ENCODE results near the genes ETAA1 and PPP3R1.

CAGE:
- cytosol, long polyA minus RNA, result no peak
- cytosol, long polyA plus RNA, result no peak
- long polyA plus RNA, result no peak
- nucleus, long polyA minus RNA, result no peak
- nucleus, long polyA plus RNA, result no peak
These were observed 393.5 kb upstream of the SPRED2 start for GRCh38 chr2:65825869-65826278.

DNA sequence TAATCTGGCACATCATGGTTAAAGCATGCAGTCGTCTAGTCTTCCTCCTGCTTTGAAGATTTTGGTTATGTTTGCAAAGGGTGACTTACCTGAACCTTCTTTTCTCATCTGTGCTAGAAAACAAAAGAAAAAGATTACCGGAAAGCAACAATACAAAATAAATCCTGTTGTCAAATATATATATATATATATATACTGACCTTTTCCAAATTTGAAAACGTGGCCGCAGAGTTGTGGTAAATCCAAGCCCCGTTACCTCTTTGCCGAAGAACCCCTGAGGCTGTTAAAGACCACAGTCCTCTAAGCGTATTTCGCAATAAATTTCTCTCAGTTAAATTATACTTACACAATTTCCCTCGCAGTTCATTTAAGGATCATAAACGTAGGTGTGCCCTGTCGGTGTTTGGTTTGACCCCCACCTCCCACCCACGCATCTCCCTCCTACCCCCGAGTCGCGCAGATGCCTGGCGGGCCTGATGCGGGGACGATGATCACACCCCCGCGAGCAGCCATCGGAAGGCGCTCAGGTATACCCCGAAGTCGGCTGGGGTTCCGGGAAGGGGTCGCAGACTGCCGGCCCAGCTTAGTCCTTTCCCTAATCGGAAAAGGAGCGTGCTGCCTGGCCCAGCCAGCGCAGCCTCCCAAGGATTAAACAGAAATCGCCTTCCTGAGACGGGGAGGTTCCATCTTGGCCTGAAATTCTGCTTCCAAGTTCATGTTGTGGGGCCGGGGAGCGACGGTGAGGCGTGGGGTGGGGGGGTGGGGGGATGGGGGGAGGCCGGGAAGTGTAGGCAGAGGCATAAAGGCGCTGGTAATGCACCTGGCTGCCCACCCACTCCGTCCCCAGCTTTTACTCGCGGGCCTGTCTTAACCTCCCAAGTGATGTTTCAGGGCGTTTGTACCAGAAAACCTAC is 2.9 kb upstream of the MEIS1 start:
CAGE:
- cytosol, long polyA minus RNA, result no peak
- cytosol, long polyA plus RNA, result no peak
- long polyA plus RNA, result no peak
- nucleus, long polyA minus RNA, result no peak
- nucleus, long polyA plus RNA, result no peak

DNA sequence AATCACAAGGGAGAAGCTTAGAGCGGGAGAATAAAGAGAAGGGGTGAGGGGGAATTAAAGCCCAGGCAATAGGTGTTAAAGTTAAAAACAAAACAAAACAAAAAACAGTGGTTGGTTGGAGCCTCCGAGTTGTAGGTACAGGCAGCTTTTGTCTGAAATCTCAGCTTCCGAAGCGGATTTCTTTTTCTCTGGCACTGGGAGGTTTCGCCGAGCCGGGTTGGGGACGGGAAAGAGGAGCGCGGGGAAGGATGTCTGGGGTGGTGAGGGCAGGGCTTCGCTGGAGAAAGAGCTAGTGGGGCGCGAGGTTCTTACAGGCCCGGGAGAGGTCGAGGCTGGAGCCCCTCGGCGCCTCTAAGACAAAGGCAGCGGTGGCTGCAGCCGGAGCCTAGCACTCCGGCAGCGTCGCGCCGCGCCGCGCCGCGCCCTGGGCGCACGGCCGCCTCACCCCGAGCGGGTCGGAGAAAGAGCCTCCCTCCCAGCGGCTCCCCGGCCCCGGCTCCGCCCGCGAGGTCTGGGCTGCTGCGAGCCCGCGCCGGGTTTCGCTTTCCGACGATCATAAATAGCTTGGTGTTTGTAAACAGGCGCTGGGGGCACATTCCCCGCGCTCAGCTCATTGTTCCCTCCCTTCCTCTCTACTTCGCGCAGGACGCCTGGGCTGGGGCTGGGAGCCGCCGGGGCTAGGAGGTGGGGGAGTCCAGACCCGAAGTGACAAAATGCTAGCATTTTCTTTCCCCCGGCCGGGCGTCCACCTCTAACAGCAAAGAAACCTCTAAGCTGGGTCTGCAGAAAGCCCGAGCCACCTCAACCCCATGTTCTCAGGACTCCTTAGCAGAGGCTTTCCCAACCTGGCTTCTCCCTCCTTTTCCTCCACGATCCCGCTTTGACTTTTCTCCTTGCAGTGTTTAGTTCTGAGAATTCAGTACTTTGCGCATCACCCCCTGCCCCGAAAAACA is 867 bp upstream of the MEIS1 start:
CAGE:
- cytosol, long polyA minus RNA, result no peak
- cytosol, long polyA plus RNA, result no peak
- long polyA plus RNA, result no peak
- nucleus, long polyA minus RNA, result no peak
- nucleus, long polyA plus RNA, result no peak

GRCh38 chr2:66576803-66577484 is 142.0 kb downstream of the MEIS1 start:
CAGE:
- cytosol, long polyA minus RNA, result no peak
- cytosol, long polyA plus RNA, result no peak
- long polyA plus RNA, result no peak
- nucleus, long polyA minus RNA, result no peak
- nucleus, long polyA plus RNA, result no peak

CAGE:
- cytosol, long polyA minus RNA, result no peak
- cytosol, long polyA plus RNA, result no peak
- long polyA plus RNA, result no peak
- nucleus, long polyA minus RNA, result no peak
- nucleus, long polyA plus RNA, result no peak
These were observed 142.6 kb downstream of the MEIS1 start for GRCh38 chr2:66577485-66578058.

GRCh38 chr2:67055892-67056355 is 341.2 kb upstream of the ETAA1 start:
CAGE:
- cytosol, long polyA minus RNA, result no peak
- cytosol, long polyA plus RNA, result no peak
- long polyA plus RNA, result no peak
- nucleus, long polyA minus RNA, result no peak
- nucleus, long polyA plus RNA, result no peak

GRCh38 chr2:67397076-67397838 is at the start of gene ETAA1:
Gene ETAA1, plus strand, starts transcription at chr2:67397333.
CAGE:
- cytosol, long polyA minus RNA, result no peak
- cytosol, long polyA plus RNA, result no peak
- long polyA plus RNA, result no peak
- nucleus, long polyA minus RNA, result no peak
- nucleus, long polyA plus RNA, result no peak

GRCh38 chr2:67526271-67526731 is 129.2 kb downstream of the ETAA1 start:
CAGE:
- cytosol, long polyA minus RNA, result no peak
- cytosol, long polyA plus RNA, result no peak
- long polyA plus RNA, result no peak
- nucleus, long polyA minus RNA, result no peak
- nucleus, long polyA plus RNA, result no peak

DNA sequence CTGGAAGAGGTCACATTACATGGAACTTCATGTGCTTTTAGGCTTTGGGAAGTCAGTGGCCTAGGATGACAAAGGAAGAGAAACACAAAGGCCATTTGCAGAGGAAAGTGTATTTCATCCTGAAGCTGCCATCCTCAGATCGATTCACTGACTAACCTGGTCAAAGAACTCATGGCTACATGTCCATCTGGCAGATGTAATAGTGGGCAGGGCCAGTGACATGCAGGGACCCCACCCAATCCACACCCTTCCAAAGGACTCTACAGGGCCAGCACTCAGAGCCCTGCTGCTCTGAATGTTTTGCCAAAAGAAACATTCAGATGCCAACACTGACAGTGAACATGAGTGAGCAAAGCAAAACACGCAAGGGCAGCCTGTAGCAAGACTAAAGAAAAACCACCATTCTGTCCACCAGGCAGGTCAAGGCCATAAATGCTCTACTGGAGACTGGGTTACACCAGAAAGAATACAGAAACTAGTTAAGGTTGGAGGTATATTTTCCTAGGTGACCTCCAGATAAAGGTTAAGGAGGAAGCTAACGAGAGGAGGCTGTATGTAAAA is 176.0 kb downstream of the ETAA1 start:
CAGE:
- cytosol, long polyA minus RNA, result no peak
- cytosol, long polyA plus RNA, result no peak
- long polyA plus RNA, result no peak
- nucleus, long polyA minus RNA, result no peak
- nucleus, long polyA plus RNA, result no peak

DNA sequence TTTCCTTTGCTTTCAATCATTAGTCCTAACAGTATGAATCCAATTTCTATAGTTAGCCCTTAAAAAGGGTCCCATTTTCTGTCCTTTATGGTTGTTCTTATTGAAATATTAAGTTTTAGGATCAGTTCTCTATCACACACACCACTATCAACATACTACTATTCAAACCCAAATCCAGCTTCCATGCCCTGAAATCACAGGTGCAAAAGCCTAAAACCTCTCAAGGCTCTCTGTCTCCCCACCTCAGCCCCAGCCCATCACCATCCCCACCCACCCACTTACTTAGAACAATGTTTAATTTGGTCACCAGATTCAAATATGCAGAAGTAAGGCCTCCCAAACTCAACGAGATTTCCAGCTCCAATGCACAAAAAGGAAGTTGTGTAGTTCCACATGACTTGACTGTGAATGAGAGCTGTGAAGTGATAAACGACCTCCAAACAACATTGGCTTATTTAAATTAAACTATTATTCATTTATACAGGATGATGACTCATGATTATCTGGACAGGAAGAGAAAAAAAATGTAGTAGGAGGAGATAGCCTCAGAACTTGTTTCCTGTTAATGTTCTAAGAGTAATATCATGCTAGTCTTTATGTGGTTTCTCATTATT is 237.5 kb downstream of the C1D start:
CAGE:
- cytosol, long polyA minus RNA, result no peak
- cytosol, long polyA plus RNA, result no peak
- long polyA plus RNA, result no peak
- nucleus, long polyA minus RNA, result no peak
- nucleus, long polyA plus RNA, result no peak

DNA sequence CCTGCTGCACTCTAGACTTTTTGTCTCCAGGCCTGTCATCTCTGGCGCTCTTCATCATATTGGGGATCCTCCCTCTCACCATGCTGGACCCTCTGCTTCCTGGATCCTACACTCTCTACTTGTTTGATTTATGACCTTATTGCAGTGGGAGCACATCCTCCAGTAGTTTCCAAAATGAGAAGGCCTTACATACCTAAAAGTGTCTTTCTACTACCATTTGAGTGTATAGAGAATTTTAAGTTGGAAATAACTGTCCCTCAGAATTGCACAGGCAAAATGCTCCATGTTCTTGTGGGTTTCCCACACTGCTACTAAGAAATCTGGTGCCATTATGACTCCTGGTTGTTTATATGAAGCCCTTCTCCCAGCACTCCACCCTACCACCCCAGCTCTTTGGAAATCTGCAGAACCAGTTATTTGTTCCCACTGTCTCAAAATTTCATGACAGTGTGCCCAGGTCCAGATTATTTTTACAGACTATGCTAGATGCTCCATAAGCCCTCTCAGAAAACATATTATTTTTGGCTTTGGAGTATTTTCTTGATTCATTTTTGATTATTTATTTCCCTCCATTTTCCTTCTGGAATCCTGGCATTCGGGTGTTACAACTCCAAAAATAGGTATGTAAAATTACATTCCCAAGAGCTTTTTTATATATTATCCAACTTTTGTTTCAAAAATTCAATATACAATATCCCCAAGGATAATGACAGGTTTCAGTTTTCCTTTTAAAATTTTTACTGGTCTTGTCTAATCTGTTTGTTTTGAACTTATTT is 25.5 kb downstream of the PNO1 start:
CAGE:
- cytosol, long polyA minus RNA, result no peak
- cytosol, long polyA plus RNA, result no peak
- long polyA plus RNA, result no peak
- nucleus, long polyA minus RNA, result no peak
- nucleus, long polyA plus RNA, result no peak

DNA sequence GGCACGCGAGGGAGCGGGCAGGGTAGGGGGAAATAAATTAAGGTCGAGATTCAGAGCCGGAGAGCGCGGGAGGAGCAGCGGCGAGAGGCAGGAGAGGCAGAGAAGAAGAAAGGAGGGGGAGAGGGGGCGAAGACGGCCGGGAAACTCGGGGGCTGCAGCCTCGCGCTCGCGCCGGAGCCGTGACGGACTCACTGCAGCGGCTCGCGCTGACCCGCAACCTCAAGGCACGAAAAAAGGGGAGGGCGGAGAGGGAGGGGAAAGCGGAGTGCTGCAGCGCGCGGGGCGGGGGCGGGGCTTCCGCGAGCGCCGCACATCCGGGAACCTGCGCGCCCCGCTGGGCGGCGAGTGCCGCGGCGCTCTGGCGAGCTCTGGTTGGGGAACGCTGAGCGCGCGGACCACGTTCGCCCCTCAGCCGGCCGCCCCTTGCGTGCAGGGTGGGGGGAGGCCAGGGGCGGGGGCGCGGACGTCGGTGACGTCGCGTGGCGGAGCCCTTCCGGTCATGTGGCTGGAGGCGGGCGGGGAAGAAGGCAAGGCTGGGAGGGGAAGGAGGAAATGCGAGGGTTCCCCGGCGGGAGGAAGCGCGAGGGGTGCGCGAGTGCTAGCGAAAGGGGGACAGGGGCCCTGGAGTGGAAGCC is at the start of gene PPP3R1:
Gene PPP3R1 (minus strand): TSS at position 228 of the 635 bp plus-strand sequence.
CAGE:
- cytosol, long polyA minus RNA, result no peak
- cytosol, long polyA plus RNA, result no peak
- long polyA plus RNA, result start-site peak on the minus strand centred at position 206 of the sequence, 50 bp wide, 80 and 21 reads in 2 replicates
- nucleus, long polyA minus RNA, result no peak
- nucleus, long polyA plus RNA, result start-site peak on the minus strand centred at position 231 of the sequence, 94 bp wide, 335 and 216 reads in 2 replicates

CAGE:
- cytosol, long polyA minus RNA, result no peak
- cytosol, long polyA plus RNA, result no peak
- long polyA plus RNA, result no peak
- nucleus, long polyA minus RNA, result no peak
- nucleus, long polyA plus RNA, result no peak
These were observed 253 bp upstream of the CNRIP1 start for GRCh38 chr2:68320025-68320379.

GRCh38 chr2:68384509-68384898 is 19.4 kb downstream of the PLEK start:
CAGE:
- cytosol, long polyA minus RNA, result no peak
- cytosol, long polyA plus RNA, result no peak
- long polyA plus RNA, result no peak
- nucleus, long polyA minus RNA, result no peak
- nucleus, long polyA plus RNA, result no peak

CAGE:
- cytosol, long polyA minus RNA, result no peak
- cytosol, long polyA plus RNA, result no peak
- long polyA plus RNA, result no peak
- nucleus, long polyA minus RNA, result no peak
- nucleus, long polyA plus RNA, result no peak
These were observed 21.4 kb downstream of the PLEK start for GRCh38 chr2:68386283-68387099.

DNA sequence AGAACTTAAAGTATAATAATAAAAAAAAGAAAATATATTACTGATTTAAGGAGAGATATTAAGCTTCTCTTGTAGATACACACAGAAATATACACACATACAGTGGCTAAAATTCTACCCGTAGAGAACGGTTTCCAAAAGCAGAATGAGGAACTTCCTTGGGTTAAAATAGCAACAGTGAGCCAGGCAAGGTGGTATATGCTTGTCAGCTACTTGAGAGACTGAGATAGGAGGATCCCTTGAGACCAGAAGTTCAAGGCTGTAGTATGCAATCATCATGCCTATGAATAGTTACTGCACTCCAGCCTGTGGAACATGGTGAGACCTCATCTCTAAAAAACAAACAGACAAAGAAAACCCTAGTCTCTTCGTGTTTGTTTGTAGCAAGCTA is 46.2 kb downstream of the PLEK start:
CAGE:
- cytosol, long polyA minus RNA, result no peak
- cytosol, long polyA plus RNA, result no peak
- long polyA plus RNA, result no peak
- nucleus, long polyA minus RNA, result no peak
- nucleus, long polyA plus RNA, result no peak

DNA sequence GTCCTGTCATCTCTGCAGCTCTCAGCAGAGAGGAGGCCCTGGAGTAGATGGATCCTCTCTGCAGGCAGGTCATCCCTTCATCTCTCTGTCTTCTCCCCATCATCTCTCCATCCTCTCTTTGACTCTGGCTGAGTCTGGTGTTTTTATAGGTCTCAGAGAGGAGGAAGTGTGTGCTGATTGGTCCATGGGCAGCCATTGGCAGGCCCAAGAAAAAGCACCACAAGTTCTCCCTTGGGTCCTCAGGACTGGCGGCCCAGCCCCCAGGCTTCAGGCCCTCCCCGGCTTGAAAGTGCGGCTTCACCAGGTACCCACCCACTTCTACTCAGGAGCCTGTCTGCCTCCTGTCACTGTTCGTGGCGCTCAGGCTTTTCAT is 34.5 kb downstream of the FBXO48 start:
CAGE:
- cytosol, long polyA minus RNA, result no peak
- cytosol, long polyA plus RNA, result no peak
- long polyA plus RNA, result no peak
- nucleus, long polyA minus RNA, result no peak
- nucleus, long polyA plus RNA, result no peak

DNA sequence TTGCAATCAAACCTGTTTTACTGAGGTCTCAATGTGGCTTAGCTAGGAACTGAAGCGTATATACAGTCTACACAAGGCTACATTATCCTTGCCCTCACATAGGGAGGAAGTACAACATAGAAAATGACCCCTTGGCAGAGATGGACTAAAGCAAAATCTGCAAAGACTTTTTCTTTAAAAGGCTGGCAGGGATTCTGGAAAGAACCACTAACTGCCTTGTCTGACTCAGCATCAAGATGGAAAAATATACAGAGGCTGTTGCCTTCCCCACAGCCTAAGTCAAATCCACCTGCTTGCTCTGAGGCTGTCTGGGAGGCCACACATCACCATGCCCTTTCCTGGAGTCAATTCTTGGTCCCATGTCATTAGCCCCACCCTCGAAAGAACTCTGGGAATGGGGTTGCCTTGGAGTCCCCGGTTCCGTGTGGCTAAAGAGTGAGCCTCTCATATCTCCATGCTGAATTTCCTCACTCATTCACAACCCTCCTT is 39.6 kb downstream of the BMP10 start:
CAGE:
- cytosol, long polyA minus RNA, result no peak
- cytosol, long polyA plus RNA, result no peak
- long polyA plus RNA, result no peak
- nucleus, long polyA minus RNA, result no peak
- nucleus, long polyA plus RNA, result no peak

DNA sequence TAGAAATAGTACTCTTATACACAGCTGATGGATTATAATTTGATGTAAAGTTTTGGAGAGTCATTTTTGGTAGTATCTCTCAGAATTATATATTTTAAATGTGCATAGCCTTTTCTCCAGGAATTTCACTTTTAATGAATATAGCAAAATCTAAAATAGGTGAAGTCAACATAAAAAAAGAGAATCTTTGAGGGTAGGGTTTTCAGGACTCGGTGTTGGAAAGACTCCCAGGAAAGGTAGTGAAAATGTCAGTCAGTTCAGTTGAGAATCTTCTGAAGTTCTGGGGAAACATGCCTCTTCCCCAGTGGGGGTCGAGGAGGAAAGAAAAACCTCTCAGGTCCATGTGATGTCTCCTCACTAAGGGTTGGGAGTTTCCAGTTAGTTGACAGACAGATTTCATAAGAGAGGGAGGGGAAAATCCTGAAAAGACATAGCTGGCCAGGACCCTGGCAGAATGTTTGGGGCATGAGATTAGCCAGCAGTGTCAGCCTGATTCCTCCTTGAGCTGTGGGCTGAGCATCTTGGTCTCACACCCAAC is 14.1 kb downstream of the BMP10 start:
CAGE:
- cytosol, long polyA minus RNA, result no peak
- cytosol, long polyA plus RNA, result no peak
- long polyA plus RNA, result no peak
- nucleus, long polyA minus RNA, result no peak
- nucleus, long polyA plus RNA, result no peak

DNA sequence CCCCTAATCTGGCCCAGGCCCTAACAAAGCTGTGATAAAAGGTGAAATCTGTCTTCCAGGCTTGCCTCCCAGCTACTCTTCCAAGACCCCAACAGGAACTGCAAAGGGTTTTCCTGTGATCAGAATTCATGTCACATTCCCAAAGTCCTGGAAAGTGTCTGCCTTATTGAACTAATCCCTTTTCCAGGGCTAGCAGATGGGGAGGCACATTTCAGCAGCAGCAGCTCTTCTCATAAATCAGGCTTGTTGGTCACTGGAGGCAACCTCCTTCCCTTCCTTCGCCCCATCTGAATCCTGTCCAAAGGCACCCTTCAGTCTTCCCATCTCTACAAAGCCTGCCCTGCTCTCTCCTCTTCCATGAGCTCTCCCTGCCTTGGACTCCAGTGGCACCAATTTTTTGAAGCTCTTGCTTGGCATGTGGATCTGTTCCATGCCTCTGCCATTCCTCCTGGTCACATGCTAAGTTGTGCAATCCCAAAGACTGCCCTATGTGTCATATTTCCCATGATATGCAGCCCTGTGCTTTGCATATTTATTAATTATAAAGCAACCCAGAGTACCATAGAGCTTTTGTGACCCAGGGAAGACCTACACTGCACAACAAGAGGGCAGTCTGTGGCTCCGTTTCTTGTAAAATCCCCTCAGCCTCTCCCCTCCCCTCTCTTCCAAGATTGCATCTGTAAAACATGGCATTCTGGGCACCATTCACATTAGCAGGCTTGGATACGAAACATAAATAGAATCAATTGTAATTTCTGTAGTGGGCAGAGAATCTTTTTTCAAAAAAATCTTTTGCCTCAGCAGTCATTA is 70.3 kb downstream of the ANTXR1 start:
CAGE:
- cytosol, long polyA minus RNA, result no peak
- cytosol, long polyA plus RNA, result no peak
- long polyA plus RNA, result no peak
- nucleus, long polyA minus RNA, result no peak
- nucleus, long polyA plus RNA, result no peak